Right common carotid artery plus branches (tissue), 1 donor: ENCODE results near the genes A4GNT, MRAS and RNF7.

GRCh38 chr3:138131976-138132649 is at the start of gene A4GNT:
A4GNT (minus strand) TSS chr3:138132390.
- PRO-cap = no peak

- PRO-cap = no peak
Measured at GRCh38 chr3:138186993-138187117, 246 bp upstream of the ARMC8 start.

DNA sequence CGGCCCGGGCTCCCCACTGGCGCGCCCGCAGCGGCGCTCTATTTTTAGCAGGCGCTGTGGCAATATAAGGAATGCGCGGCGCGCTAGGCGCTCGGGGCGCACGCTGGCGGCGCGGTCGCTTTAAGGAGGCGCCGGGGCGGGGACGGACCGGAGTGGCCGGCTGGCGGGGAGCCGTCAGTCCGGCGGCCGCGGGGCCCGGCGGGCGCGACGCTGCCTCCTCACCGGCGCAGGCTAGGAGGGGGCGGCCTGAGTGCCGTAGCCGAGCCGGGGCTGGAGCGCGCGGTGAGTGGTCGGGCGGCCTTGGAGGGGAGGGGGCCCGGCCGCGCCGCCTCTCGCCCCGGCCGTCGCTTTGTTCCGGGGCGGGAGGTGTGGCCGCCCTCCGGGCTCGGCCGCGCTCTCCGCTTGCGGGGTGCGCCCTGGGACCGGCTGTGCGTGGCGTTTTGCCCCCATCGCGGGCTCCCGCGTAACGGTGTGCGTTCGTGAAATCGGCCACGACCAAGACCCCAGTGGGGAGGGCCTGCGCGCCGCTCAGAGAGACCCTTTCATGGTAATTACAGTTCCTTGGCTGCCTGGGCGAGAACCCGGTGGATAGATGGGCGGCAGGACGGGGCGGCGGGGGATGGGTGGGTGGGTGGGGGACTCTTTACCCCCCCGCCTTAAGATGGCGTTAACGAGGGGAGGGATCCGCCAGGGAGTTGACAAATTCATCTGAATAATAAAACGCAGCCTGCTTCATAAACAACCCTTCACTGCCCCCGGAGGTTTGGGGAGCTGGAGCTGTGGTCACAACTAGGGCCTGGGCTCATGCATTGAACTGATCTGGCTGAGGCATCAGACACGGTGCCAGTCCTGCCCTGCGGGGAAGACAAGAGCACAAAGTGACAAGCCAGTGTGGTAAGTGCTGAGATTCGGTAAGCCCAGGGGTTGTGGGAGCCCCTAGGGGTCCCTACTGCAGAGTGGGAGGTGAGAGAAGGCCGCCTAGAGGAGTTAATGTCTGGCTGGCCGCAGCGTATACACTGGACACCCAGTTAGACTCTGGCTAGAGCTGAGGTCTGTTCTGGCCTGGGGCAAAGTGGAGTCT is at the start of gene MRAS:
MRAS (plus strand) TSS at position 94 of the 1,081 bp plus-strand sequence.
- PRO-cap = bidirectional peak, plus-strand start at position 150 of the sequence, minus-strand start at position 40 of the sequence

- PRO-cap = no peak
Measured at GRCh38 chr3:138372656-138373207, 24.4 kb downstream of the MRAS start.

- PRO-cap = no peak
Measured at GRCh38 chr3:138549069-138550077, 44.7 kb downstream of the CEP70 start.

GRCh38 chr3:138724369-138724873 is 110.3 kb downstream of the PIK3CB start:
- PRO-cap = no peak

DNA sequence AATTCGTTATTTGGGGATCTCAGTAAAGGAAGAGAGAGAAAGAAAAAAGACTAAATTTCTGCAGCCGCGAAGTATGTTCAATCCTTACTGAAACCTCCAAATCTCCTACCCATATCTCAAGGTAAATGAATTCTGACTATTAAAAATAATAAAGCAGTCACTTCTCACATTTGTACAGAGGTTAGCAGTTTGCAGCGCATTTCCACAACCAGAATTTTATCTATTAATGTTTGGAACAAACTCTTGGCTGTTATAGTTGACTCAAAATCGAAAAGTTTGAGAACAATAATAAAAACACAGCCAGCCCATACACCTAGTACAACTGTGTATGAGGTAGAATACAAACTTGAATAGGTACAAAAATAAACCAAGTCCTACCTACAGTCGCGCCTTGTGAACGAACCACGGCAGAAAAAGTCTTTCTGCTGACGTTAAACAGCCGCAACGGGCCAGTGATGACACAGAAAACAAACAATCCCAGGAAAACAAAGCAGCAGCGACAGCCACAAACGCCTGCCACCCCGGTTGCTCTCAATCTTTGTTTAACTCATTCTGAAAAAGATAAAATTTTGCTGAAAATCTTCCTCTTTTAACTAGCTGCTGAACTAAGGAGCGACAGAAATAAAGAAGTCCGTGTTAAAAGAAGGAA is 3.2 kb downstream of the FOXL2 start:
- PRO-cap = no peak

DNA sequence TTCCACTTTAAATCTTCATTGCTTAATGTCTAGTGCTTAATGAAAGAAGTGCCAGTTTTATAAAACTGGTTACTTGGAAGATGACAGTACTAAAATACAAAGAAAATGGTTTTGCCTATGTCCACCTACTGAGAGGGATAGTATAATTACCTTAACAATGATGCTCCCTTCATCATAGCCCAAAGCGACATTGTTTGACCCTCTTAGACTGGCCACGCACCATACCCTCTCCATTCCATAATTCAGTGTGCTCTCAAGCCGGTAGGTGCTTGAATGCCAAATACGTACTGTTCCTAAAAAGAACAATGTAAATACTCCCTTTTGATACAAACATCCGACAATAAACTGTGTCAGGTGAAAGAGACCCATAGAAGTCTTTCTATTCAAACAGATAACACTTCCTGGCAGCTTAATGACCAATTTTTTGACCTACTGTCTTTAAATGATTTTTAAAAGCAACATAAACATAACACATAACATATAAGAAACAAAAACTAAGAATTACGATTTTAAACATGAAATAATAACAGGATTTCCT is 15.9 kb downstream of the COPB2 start:
- PRO-cap = no peak

DNA sequence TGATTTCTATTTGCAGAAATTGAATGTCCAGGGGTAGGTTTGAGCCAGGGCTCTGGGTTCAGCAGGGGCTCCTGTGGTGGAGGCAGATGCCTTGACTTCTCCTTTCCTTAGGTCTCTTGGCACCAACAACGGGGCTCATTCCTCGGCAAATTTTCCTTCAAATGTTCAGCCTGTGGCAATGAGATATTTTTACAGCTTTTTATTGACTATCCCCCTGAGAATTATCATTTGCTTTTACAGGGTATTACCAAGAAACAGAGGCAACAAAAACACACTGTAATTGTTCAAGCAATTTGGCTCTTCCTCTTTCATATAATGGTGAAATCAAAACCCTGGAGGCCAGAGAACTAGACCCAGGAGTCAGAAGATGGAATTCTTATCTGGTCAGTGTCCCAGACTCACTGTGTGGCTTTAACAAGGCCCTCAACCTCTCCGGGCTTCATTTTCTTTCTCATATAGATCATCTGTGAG is 40.0 kb downstream of the TRIM42 start:
- PRO-cap = no peak

- PRO-cap = bidirectional peak, plus-strand start at chr3:141095396, minus-strand start at chr3:141095247
Measured at GRCh38 chr3:141094914-141095785, 44.0 kb downstream of the SPSB4 start.

GRCh38 chr3:141228316-141228852 is 3.2 kb upstream of the PXYLP1 start:
- PRO-cap = no peak

- PRO-cap = no peak
Measured at GRCh38 chr3:141243360-141243768, 11.7 kb downstream of the PXYLP1 start.

- PRO-cap = no peak
Measured at GRCh38 chr3:141307345-141308065, 60.8 kb upstream of the ZBTB38 start.

DNA sequence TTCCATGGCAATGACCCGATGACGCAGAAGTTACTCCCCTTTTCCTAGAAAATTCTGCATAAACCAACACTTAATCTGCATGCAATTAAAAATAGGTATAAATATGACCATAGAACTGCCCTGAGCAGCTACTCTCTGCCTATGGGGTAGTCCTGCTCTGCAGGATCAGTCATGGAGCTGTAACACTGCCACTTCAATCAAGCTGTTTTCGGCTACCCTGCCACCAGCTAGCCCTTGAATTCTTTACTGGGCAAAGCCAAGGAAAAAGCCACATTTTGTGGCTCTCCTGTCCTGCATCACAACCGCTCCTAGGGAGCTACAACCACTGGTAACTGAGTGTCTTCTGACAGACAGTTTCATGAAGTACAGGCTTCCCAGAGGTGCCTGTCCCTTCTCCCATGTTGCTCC is 54.9 kb upstream of the ZBTB38 start:
- PRO-cap = no peak

DNA sequence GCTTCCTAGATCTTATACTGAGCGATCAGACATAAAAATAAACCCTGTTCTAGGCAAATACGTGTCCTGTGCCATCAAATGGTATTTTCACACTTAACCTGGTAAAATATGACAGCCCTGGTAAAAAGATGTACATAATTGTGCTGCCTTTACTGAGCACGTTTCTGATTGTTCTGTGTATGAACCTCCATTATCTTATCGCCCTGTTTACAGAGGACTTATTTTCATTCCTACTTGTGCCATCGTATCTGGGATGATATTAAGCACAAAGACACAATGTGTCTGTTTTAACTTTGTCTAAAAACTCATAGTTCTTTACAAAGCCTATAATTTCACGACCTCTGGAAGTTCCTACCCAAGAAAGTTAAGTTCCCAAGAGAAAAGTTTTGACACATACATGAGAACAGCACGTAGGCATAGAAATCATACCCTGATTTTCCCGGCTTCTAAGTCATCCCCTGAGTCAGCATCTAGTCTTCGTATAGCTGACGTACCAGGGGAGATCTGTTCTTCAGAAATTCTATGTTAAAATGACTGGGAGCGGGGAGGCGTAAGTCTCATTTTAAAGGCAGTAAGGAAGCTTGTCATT is 948 bp downstream of the ZBTB38 start:
- PRO-cap = no peak

- PRO-cap = no peak
Measured at GRCh38 chr3:141403453-141404229, 35.3 kb downstream of the ZBTB38 start.

- PRO-cap = bidirectional peak, plus-strand start at chr3:141411654, minus-strand start at chr3:141411668
Measured at GRCh38 chr3:141411217-141411980, 43.1 kb downstream of the ZBTB38 start.

- PRO-cap = no peak
Measured at GRCh38 chr3:141591834-141593174, 105.5 kb downstream of the RASA2 start.

DNA sequence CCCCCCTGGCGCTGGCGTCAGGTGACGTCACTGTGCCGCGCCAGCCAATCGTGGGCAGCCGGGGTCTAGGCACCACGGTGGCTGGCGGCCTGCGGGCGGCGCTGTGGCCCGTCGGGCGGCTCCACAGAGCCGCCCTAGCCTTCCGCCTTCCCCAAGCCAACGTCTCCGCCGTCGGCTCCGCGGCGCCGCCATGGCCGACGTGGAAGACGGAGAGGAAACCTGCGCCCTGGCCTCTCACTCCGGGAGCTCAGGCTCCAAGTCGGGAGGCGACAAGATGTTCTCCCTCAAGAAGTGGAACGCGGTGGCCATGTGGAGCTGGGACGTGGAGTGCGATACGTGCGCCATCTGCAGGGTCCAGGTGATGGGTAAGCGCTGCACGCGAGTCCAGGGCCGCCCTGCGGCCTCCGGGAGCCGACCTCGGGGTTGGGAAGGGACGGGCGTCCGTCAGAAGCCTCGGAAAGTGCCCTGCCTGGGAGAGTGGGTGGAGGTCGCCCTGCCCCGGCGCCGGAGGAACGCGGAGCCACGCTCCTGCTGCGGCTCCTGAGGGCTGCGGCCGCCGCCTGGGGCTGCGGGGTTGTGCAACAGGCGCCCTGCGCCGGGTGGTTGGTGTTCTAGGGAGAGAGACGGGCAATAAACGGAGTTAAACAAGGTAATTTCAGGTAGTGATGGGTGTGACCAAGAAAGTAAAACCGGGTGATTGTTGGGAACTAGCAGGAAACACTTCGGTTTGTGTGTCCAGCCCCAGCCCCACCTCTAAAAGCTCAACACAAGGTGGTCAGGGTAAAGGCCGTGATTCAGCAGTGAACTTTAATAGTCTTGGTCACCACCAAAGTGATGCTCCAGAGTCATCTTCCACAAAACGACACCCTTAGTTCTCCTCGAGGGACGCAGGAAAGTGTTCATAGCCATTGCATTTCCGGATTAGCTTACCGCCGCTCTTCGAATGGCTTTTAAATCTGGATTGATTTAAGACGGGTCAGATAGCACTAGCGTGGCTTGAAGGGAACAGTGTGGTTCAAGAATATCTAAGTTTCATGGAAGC is at the start of gene RNF7:
RNF7 (plus strand) TSS at position 147 of the 1,042 bp plus-strand sequence.
- PRO-cap = bidirectional peak, plus-strand start at position 168 of the sequence, minus-strand start outside the sequence; unidirectional peak, plus-strand start at position 344 of the sequence

GRCh38 chr3:141763451-141763767 is 201 bp downstream of the GRK7 start:
- PRO-cap = no peak